Metastatic Pancreatic Carcinoma in the Ovary (tissue), 1 donor: ENCODE measurements around a stretch of chr7.

GRCh38 chr7:130022076-130022496, 29.1 kb downstream of the ZC3HC1 start:
- PRO-cap, result no peak

DNA sequence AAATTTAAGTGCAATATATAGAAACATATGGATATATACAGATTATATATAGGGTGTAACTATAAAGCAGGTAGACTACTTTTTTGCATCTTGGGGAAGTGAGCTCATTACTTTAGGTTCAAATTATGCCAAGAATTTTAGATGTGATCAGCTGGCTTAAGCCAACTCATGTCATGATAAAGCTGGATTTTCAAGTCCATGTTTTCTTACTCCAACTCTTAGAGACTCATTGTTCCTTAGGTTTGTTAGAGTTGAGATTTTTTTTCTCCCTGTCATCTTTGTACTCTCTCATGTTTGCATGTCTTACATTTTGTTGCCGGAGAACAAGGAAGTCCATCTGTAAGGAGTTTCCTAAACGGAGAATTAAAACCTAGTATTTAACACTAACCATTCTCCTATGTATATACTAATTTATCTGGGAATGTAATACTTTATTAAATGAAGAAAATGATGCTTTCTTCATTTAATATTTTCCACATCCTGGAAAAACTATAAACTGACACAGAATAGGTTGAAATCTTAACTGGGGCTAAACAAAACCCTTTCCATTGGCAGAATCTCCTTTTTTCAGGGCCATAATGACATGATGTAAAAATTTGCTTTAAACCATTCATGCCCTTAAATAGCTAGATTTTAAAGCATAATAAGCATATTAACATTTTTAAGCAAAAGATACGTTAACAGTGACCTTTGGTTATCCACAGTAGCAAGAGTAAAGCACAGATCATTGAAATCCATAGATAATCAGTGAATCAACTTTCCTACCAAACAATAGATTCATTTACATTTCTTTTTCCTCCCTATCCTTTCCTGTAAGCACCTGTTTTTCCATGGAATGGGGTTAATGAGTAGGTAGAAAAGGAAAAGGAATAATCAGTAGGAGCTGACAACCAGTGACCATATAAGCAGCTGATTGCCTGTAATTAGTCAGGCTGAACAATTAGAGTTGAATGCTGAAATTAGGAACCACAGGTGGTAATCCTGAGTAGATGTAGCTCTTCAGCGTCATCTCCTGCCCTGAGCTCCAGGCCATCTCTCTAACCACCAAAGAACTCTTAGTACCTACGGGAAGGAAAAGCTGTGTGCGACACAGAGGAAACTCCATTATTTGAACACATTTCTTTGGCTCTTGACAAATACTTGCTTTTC, 63.4 kb downstream of the KLHDC10 start:
- PRO-cap, result no peak

- PRO-cap, result bidirectional peak, plus-strand start at chr7:130144606, minus-strand start at chr7:130144434
Measured at GRCh38 chr7:130144244-130144884, 60.8 kb downstream of the TMEM209 start.

DNA sequence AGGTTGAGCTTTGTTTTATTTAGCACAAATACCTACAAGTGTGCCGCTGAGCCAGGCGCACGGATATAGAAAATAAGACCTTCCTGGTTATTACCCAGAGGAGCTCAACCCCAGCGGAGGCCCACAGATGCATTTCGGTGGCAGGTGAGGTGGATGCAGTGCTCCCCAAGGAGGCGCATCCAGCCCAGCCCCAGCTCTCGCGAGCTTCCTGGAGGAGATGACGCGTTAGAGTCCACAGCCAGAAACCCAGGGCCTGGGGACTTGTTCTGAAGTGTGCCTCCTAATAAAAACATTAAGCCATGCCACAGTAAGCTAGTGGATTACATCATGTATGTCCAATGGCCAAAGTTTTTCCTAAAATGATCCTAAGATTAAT, 923 bp upstream of the TMEM209 start:
- PRO-cap, result no peak

GRCh38 chr7:130282615-130282988, 10.4 kb upstream of the CPA4 start:
- PRO-cap, result no peak

DNA sequence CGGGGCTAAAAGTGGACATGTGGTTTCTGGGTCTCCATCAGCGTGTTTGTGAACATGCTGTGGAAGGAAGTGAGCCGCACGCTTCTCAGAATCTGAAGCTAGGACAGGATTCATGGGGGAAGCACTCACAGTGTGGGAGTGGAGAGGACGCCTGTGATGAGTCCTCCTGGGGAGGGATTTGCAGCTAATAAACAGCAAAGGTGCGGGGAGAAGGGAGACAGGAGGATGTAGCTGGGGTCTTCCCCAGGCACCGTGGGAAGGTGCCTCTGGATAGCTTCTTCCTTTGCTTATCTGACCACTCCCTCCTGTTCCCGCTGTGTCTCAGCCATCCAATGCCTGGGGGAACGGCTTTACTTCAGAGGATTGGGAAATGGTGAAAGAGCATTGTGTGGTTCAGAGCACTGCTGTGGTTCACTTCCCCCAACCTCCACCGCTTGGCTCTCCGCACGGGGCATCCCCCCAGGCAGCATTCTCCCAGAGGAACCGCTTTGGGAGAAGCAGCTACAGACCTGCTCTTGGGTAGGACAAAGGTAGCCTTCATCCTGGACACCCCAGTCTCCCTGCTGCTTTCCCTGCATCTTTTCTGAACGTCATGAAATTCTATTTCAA, 5.7 kb downstream of the CPA5 start:
- PRO-cap, result no peak

DNA sequence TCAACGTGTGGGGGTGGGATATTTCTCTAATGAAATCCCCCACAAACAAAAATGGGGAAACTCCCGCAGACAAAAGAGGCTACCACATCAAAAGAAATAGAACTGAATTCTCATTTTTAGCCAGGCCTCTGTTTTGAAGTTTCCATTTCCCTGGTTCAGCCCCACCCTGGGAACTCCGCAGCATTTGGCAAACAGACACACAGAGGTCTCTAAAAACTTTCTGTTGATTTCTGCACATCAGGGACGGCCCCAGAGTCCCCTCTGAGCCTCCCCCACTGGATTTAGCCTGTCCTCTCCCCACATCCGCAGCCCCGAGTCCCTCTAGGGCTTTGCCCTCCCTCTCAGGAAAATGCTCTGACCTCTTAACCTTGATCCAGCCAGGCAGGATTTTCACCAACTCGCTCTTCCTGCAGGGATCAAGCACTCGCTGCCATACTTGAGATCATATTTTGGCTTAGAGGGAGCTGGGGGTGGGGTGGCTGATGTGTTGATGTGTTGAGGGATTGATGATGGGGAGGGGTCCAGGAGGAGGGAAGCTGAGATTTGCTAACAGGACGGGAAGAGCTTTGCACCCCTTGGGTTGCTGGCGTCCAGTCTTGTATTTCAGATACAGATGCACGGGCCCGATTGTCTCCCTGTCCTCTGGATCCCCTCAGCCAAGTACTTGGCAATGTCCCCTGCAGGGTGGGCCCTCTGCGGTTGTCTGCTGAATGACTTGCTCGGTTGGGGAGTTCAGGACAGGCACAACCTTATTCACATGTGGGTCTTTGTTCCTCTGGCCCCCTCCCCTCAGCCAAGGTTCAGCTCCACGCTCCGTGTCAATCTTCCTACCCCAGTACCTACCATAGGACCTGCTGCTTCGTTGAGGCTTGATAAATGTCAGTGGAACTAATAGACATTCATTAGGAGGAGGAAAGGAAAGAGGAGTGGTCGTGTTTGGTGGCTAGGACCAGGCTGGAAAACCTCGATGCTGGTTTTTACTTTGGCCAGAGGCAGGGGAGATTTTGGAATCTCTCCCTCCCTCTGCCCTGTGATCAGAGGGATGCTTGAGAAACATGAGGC, 6.9 kb downstream of the CPA5 start:
- PRO-cap, result no peak

DNA sequence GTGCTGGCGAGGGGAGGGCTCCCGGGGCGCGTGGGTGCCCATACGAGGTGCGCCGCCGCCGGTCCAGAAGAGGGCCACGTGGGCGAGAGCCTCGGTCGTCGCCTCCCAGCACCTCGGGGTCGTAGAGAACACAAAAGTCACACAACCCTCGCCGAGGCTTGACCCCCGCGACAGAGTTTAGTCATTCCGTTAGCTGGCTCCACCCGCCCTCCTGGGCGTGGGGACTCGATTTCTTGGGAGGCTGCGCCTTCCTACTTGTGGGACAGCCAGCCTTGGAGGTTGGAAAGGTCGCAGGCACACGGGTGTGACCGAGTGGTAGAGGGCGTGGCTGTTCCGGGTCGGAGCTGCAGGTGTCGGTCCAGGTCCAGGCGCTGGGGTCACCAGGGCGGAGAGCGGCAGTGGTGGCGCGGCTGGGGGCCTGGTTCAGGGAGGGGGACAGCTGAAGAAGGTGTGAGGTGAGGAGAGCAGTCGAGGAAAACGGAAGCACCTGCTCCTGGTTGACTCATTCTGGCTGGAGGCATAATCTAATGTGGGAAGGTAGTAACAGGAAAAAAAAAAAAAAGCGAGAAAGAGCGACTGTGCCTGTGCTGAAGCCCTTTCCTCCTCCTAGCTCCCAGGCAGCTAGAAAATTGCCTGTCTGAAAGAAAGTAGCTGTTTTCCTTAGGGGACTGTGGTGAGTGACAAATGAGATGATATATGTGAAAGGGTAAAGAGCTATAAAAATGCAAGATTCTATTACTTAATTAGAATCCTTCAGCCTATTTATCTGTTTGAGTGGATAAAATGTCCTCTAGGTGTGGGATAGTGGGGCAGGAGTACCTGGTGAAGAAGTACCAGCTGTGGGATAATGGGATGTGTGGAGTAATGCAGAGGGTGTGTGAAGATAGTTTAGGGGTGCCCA, 5.1 kb upstream of the MEST start:
- PRO-cap, result unidirectional peak, plus-strand start at position 68 of the sequence; bidirectional peak, plus-strand start at position 568 of the sequence, minus-strand start at position 509 of the sequence

GRCh38 chr7:130513961-130514987, 22.4 kb downstream of the MEST start:
- PRO-cap, result no peak

DNA sequence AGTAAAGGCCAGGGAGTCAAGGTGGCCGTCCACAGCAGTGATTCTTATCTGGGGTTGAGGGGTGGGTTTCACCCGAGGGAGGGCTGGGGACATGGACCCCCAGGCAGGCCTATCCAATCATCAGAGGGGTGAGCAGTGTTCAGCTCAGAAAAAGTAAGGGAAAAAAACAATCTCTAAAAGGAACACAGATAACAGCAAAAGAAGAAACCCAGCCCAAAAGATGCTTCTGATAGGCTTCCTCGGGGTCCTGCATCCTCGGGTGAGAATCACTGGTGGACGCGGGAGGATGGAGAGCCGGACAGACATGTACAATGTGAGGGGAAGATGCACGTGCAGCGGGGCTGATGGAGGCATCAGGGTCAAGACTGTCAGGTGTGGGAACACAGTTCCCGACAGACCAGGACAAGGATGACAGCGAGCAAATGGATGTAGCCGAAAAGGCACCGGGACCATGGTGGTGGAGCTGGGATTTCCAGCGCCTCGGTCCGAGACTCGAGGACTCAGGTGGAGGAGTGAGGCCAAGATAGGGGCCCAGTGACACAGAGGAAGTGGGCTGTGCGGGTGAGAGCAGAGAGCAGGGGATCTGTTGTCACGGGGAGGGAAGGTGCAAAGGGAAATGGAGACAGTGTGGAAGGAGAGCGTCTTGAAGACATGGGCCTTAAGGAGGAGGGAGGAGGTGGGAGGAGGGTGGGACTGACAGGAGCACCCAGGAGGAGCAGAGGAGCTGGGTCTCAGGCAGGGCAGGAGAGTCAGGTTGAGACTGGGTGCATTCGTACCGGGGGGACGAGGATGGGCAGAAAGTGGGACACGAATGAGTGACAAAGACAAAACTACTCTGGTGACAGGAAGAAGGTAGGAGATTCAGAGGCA, 44.7 kb downstream of the MEST start:
- PRO-cap, result no peak

DNA sequence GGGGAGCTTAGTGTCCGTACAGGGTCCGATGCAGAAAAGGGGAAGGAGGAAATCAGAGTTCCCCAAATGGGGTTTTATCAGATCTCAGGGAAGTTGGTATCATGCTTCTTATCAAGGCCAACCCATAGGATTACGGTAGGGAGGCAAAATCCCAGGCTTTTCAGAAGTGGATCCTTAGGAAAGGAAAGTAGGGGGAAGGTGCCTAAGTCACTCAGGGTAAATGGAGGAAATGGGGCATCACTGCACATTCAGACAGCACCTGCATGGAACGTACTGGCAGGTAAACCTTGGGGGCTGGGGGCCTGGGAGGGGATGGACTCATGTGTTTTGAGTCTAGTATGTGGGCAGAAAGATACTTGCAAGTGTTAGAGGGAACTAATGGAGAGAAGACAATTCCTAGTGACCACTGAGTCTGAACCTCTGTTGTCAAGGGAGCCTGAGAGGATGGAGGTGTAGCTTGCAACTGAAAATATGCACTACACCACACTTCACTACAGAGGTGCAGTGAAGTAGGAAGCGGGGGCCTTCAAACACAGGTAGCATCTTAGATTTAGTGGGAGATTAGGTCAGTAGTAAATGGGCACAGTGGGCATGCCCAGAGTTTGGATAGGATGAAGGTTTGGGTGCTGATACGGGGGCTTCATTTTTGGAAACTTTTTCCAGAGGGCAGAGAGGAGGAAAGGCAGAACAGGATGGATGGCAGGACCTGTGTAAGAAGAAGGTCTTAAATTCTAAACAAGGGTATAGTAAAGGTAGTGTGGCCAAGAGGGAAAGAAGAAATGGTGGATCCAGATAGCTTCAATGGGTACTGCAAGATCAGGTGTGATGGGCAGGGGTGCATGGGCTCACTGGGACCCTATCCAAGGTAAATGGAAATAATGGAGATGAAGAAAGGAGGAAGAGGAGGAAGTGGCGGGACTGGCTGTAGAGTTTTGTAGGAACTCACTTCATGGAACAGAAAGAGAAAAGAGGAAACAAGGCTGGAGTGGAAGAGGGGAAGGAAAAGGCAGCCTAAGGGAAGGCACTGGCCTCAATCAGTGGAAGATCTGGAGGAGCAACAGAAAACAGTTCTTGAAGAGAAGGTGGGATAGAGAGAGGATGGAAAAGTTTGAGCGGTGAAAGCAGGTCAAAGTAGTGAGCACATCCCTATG, 46.9 kb downstream of the MEST start:
- PRO-cap, result no peak

DNA sequence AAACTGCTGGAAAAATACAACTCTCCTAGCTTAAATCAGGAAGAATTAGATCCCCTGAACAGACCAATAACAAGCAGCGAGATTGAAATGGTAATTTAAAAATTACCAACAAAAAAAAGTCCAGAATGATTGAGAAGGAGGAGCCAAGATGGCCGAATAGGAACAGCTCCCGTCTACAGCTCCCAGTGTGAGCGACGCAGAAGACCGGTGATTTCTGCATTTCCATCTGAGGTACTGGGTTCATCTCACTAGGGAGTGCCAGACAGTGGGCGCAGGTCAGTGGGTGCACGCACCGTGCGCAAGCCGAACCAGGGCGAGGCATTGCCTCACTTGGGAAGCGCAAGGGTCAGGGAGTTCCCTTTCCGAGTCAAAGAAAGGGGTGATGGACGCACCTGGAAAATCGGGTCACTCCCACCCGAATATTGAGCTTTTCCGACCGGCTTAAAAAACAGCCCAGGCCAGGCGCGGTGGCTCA, 85.2 kb downstream of the MEST start:
- PRO-cap, result no peak

DNA sequence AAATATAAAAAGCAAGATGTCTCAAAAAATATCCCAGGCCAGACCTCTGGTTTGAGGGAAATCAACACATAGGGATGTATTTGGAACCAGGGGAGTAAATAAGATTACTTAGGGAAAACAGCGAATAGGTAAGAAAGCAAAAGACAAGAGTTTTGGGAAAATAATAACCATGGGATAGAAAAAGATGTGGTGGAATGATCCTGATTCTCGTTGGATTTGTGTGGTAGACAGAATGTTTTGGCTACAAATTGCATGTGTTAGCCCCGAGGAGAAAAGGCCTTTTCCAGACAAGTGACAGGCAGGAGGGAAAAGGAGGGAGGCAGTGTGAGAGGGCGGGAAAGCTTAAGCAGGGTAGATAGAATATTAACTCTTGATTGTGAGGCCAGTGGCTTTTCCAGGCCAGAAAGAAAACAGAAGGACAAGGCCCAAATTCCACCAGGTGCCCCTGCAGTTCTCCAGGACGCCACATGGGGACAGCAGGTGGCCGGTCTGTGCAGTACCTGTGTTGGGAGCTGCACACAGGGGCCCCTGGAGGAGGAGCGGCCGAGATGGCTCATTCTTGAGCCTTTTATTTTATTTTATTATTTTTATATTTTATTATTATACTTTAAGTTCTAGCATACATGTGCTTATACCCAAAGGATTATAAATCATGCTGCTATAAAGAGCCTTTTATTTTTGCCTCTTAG, 141.2 kb upstream of the KLF14 start:
- PRO-cap, result no peak

GRCh38 chr7:130894162-130895026, 160.4 kb upstream of the KLF14 start:
- PRO-cap, result no peak

DNA sequence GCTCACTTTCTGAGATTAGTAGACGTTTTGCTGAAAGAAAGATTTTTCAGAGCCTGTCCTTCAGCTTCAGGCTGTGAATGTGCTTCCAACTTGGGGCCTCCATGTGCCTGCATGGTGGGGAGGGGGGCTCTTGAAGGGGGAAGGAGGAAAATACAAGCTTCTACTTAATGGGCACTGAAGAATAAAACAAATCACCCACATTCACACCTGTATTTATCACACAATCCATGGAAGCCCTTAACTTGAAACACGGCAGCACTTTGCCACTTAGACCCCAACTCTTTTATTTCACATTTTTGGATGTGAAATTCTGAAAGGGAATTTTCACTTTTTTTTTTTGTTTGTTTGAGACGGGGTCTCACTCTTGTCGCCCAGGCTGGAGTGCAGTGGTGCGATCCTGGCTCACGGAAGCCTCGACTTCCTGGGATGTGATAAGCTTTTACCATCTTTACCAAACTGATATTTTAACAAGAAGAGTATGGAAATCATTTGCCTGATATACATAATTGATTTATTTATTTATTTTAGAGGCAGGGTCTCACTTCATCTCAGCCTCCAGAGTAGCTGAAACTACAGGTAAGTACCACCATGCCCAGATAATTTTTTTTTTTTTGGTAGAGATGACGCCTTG, 180.5 kb upstream of the KLF14 start:
- PRO-cap, result no peak

DNA sequence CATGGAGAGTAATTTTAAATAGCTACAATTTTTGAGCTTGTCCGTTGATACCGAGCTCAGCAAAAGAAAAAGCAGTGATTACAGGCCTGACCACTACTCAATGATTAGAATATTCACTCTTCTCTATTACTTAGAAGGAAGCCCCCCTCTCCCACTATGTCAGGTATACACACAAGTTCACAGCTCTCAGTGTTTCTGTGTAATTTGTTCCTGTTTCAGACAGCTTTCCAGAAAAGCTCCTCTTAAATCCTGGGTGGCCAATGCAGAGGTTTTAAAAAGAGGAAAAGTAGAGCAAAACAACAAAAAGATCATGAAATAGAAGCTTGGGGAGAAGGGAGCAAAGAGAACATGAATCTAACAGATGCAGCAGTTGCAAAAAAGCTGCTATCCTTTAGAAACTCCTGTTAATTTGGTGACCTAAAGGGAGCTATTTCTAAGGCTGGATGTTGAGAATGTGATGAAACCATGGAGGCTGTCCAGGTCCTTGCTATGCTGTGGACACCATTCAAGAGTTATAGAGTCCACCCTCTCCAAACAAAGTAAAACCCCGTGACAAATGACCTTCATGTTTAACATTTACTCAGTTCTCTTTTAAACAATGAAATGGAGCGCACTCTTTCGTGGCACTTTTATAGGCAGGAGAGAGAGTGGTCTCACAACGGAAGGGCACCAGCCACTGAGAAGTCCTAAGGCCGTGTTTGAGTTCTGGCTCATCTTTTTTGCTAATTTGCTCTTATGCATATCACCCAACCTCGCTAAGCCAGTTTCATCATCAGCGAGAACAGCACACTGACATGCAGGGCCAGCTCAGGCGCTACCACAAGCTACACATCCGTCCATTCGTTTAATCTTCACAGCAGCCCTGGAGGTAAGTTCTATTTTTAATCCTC, 181.5 kb upstream of the KLF14 start:
- PRO-cap, result no peak

GRCh38 chr7:130930069-130930765, 196.2 kb upstream of the KLF14 start:
- PRO-cap, result no peak

- PRO-cap, result no peak
Measured at GRCh38 chr7:130975579-130976153, 241.7 kb upstream of the KLF14 start.

DNA sequence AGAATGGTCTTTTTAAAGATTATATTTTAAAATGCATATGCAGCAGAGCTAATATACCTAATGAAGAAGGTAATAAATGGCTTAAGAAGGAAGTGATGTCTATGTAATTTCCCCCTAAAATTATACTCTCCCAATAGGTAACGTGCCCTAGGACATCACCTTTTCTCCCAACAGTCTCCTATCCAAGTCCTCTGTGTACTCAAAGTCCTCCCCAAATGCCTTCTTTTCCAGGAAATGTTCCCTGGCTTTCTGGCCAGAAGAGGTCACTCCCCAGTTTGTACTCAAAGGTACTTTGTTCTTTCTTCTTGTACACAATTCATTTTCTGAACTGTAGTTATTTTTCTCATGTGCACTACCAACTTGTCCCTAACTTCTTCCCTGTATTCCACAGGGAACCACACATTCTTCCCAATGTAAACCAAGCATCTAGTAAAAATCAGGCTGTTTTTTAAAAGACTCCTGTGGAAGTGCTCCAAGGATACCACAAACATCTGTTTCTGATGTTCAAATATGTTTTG, 262.2 kb upstream of the KLF14 start:
- PRO-cap, result no peak

GRCh38 chr7:130996696-130997411, 262.8 kb upstream of the KLF14 start:
- PRO-cap, result no peak